Skeletal muscle tissue (tissue), 7 donors: ENCODE measurements around the gene IFI27L2.

GRCh38 chr14:92671121-92671931 lies 77.1 kb downstream of the LGMN start:
- PRO-cap, 3 experiments: no peak in any of the 3 experiments
- RAMPAGE, long total RNA: no peak
- RRBS, 2 experiments: no CpG with 5 or more reads among the region's 11 CpGs

DNA sequence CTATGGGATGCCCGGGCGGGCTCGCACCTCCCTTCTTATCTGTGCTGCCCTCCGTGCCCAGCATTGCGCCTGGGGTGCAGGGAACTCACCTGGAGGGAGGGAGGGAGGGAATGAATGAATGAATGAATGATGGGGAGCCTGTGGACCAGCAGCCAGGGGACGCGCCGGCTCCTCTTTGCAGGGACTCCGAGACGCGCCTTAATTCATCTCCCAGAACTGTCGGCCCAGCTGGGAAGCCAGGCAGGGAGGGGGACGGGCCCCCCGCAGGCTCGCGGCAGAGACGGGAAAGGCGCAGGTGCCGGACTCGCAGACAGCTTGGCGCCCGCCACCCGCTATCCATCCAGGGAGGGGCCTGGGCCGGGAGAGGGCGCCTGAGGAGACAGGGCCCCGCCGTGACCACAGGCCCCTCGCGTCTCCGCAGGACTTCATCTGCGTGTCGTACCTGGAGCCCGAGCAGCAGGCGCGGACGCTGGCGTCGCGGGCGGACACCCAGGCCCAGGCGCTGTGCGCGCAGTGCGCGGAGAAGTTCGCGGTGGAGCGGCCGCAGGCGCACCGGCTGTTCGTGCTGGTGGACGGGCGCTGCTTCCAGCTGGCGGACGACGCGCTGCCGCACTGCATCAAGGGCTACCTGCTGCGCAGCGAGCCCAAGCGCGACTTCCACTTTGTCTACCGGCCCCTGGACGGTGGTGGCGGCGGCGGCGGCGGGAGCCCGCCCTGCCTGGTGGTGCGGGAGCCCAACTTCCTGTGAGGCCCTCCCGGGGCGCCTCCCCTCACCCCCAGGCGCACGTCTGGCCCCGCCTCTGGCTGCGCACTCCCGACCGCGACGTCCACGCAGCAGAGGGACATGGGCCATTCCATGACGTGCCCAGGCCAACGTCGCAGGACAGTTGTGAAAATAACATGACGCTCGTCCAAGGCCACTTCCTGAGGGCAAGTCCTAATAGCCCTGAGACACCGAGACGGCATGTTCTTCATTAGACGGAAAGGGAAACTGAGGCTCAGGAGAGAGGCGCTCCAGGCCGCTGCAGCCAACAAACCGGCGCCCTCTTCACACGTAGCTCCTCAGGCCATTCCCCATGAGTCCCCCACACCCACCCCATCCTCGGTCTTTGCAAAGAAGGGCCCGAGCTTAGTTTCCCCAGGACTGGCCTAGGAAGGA lies 60.5 kb downstream of the LGMN start:
- PRO-cap, 3 experiments: no peak in any of the 3 experiments
- RAMPAGE, long total RNA: no peak
- RRBS, 2 experiments: 44 to 52% methylated on average over 17 to 34 of the region's 98 CpGs

DNA sequence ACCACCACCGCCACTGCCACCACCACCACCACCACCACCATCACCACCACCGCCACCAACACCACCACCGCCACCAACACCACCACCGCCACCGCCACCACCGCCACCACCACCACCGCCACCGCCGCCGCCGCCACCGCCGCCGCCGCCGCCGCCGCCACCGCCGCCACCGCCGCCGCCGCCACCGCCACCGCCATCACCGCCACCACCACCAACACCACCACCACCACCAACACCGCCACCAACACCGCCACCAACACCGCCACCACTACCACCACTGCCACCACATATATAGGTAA lies 29.3 kb downstream of the LGMN start:
- PRO-cap, 3 experiments: no peak in any of the 3 experiments
- RAMPAGE, long total RNA: no peak
- RRBS, 2 experiments: no CpG with 5 or more reads among the region's 30 CpGs

DNA sequence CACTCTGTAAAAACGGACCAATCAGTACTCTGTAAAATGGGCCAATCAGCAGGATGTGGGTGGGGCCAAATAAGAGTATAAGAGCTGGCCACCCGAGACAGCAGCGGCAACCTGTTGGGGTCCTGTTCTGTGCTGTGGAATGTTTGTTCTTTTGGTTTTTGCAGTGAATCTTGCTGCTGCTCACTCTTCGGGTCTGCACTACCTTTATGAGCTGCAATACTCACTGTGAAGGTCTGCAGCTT lies 1.8 kb upstream of the LGMN start:
- PRO-cap, 3 experiments: no peak in any of the 3 experiments
- RAMPAGE, long total RNA: no peak
- RRBS, 2 experiments: no CpG with 5 or more reads among the region's 4 CpGs

DNA sequence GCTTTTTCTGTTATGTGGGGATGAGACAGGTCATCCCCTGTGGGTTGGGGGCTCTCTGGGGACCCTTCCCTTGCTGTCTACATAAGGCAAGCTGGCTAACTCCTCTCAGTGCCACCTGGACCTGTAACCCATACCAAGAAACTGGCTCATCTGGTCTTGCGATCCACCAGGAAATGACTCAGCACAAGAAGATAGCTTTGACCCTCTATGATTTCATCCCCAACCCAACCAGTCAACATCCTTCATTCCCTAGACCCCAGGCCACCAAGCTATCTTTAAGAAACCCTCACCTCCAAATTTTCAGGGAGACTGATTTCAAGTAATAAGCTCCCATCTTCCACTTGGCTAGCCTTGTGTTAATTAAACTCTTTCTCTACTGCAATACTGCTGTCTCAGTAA lies 7.9 kb upstream of the GOLGA5 start:
- PRO-cap, 3 experiments: no peak in any of the 3 experiments
- RAMPAGE, long total RNA: no peak
- RRBS, 2 experiments: no CpG with 5 or more reads among the region's 1 CpG

GRCh38 chr14:92797313-92797793 lies 3.2 kb downstream of the GOLGA5 start:
- PRO-cap, 3 experiments: no peak in any of the 3 experiments
- RAMPAGE, long total RNA: no peak
- RRBS, 2 experiments: no CpG with 5 or more reads among the region's 5 CpGs

- PRO-cap, 3 experiments: no peak in any of the 3 experiments
- RAMPAGE, long total RNA: no peak
- RRBS, 2 experiments: no CpG with 5 or more reads among the region's 9 CpGs
Measured at GRCh38 chr14:93073229-93073777, 42.4 kb downstream of the ITPK1 start.

- PRO-cap, 3 experiments: no peak in any of the 3 experiments
- RAMPAGE, long total RNA: no peak
- RRBS, 2 experiments: 2 to 3% methylated on average over 11 of the region's 40 CpGs
Measured at GRCh38 chr14:93114675-93115066, 1.1 kb downstream of the ITPK1 start.

DNA sequence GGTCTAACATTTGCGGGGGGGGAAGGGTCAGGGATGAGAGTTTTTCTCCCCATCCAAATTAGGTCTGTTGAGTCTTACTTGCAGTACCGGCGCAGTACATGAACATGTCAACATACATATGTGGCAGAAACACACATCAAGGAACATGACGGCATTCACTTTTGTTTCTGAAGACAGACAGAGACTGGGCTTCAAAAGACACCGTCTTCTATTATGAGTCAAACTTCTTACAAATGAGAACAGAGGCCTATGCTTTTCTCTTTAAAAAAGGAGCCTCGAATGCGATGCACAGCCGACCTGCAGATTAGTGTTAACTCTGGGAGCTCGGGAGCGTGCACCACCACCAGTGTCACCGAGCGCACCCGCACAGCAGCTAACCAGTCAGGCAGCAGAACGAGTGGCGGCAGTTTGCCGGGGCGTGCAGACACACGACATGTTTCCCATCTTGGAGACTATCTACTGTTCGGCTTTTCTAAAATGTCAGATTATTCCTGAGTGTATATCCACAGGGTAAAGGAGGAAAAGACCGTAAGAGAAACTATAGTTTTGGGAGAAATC lies 32.9 kb downstream of the UBR7 start:
- PRO-cap, 3 experiments: no peak in any of the 3 experiments
- RAMPAGE, long total RNA: no peak
- RRBS, 2 experiments: no CpG with 5 or more reads among the region's 20 CpGs

DNA sequence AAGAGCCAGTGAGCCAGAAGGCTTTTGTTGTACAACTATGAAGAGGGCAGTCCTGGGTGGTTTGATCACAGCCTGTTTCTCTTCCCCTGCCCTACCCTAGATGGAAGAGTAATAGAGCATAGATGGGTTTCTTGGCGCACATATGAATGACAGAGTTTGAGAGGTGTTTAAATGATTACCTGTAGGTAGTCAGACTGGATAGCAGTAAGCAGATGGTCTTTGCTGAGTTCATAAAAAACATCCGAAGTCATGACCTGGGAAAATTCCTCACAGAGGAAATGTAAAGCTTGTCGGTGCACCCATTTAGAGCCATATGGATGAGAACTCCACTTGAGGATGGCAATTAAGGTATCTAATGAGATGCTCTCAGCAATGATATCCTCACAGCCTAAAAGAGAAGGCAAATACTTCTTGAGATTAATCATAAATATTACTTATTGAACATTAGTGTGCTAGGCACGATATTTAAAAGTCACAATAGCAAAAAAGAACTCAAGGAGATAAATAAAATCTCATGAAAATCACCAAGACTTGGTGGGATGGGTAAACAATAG lies 56.6 kb downstream of the UBR7 start:
- PRO-cap, 3 experiments: no peak in any of the 3 experiments
- RAMPAGE, long total RNA: no peak
- RRBS, 2 experiments: no CpG with 5 or more reads among the region's 4 CpGs

DNA sequence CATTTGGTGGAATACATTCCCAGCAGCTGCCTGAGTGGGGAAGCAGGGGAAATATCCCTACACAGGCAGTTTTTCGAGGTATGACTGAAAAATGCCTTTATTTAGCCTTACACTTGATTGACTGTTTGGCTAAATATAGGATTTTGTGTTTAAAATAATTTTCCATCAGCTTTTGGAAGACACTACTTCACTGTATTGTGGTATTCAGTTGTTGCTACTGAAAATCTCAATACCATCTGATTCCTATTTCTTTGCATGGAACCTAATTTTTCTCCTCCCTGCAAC lies 45.0 kb downstream of the BTBD7 start:
- PRO-cap, 3 experiments: no peak in any of the 3 experiments
- RAMPAGE, long total RNA: no peak
- RRBS, 2 experiments: no CpG with 5 or more reads among the region's 1 CpG

- PRO-cap, 3 experiments: no peak in any of the 3 experiments
- RAMPAGE, long total RNA: no peak
Measured at GRCh38 chr14:93480855-93481416, 50.2 kb downstream of the UNC79 start.

DNA sequence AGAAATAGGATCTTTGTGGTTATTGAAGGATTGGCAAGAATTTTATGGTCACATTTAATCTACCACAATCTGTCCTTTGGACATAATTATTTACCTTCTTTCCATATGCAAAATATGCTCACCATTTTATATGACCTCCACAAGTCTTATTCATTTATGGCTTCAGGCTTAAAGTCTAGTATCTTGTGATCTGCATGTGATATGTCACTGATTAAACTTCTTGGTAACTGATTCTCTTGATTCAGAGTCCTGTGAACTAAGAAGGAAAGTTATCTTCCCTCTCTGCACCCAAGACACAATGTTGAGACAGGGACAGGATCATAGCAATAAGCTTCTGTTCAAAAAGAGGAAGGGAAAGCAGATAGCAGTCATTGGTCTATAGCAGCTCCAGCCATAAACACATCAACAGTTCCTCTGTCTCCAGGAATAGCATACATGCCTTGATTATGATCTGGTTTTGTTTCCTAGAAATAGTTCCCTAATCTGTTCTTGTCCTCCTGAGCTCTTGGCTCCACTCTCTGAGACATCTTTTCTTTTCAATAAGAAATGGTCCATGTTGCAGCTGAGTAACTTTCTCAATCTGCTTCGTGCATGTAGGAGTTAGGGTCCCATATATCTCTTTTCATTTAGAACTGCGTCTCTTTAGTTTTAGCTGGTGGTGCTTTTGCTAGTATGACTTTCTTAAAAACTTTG lies 103.2 kb downstream of the UNC79 start:
- PRO-cap, 3 experiments: no peak in any of the 3 experiments
- RAMPAGE, long total RNA: no peak
- RRBS, 2 experiments: no CpG with 5 or more reads among the region's 2 CpGs

GRCh38 chr14:93693830-93694499 lies 94.3 kb downstream of the PRIMA1 start:
- PRO-cap, 3 experiments: no peak in any of the 3 experiments
- RAMPAGE, long total RNA: no peak
- RRBS, 2 experiments: no CpG with 5 or more reads among the region's 7 CpGs

- PRO-cap, 3 experiments: no peak in any of the 3 experiments
- RAMPAGE, long total RNA: no peak
- RRBS, 2 experiments: no CpG with 5 or more reads among the region's 3 CpGs
Measured at GRCh38 chr14:93702643-93703044, 85.6 kb downstream of the PRIMA1 start.

- PRO-cap, 3 experiments: no peak in any of the 3 experiments
- RAMPAGE, long total RNA: no peak
- RRBS, 2 experiments: no CpG with 5 or more reads among the region's 18 CpGs
Measured at GRCh38 chr14:93925994-93926571, 1.1 kb upstream of the FAM181A start.

DNA sequence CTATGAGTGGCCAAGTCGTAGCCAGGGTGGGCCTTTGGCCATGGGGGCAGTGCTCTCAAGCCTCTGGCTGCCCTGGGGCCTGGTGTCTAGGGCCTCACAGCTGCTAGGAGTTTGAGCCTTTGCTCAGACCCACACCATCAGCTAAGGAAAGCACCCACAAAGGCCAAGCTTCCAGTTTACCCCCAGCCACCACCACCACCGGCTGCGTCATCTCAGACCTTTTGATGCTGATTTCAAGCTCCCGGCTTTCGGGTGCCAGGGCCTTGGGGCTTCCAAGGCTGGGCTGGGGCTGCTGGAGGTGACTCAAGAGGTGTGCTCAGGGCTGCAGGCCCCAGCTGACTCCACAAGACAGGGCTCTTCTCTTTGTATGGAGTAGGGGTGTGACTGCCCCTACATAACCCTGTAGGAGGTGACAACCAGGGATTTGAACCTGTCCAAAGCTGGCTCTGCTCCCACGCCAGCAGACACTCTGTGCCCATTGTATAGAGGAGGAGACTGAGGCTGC lies 3.6 kb downstream of the ASB2 start:
- PRO-cap, 3 experiments: peak in 1 of 3 experiments; most common plus-strand start position 126 of the sequence (in 1)
- RAMPAGE, long total RNA: no peak
- RRBS, 2 experiments: no CpG with 5 or more reads among the region's 6 CpGs

- PRO-cap, 3 experiments: peak in 2 of 3 experiments; most common plus-strand start chr14:93995706 (in 2); most common minus-strand start chr14:93994940 (in 1)
- RAMPAGE, long total RNA: no peak
- RRBS, 2 experiments: 18% methylated on average over 3 of the region's 17 CpGs; no CpG with 5 or more reads in 1 of the 2 experiments
Measured at GRCh38 chr14:93994783-93995793, 2.0 kb upstream of the CCDC197 start.

DNA sequence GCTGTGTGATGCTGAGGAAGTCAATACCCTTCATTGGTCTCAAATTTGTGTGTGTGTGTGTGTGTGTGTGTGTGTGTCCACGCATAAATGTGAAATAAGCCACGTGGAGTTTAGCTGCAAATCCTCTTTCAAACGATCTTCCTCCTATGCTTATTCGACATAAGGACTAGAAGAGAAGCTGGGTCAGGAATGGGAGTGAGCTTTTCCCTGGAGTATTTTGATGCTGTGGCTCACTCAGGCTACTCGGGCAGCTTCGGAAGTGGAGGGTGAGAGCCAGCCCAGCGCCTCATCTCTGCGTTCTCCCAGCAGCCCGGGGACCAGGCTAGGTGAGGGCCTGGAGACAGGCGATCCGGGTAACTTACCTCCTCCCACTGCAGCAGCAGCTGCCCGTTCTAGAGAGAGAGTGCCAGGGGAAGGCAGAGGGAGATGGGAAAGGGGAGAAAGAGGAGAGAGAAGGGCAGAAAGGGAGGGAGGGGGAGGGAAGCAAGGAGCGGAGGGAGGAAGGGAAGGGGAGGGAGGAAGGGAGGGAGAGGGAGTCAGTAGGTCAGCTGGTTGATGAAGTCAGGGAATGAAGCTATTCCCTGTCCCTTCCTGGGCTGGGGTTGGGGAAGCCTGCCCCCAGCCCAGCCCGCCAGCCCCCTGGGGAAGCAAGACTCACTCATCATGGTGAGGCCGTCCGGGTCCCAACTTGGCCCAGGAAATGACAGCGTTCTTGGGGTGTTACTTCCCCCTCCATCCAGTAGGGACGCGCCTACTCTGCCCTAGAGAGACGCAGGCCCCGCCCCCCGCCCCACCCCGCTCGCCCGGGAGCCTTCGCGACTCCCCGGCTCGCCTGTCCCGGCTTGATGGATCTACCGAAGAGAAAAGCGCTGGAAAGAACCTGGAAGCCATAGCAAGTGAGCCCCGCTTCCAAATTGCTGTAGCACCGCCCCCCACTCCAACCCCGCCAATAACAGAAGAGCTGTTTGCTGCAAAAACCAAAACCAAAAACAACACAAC lies at the start of gene IFI27L2:
Gene IFI27L2, minus strand, starts transcription at position 705 of the 999 bp plus-strand sequence.
- PRO-cap, 3 experiments: peak in 1 of 3 experiments; most common plus-strand start position 857 of the sequence (in 1); most common minus-strand start position 690 of the sequence (in 1)
- RAMPAGE, long total RNA: start-site peak on the minus strand centred at position 697 of the sequence, 24 bp wide, 246 and 25 reads in 2 replicates
- RRBS, 2 experiments: 2 to 5% methylated on average over 4 to 9 of the region's 35 CpGs

- PRO-cap, 3 experiments: no peak in any of the 3 experiments
- RAMPAGE, long total RNA: no peak
- RRBS, 2 experiments: no CpG with 5 or more reads among the region's 14 CpGs
Measured at GRCh38 chr14:94380534-94381398, 7.6 kb downstream of the SERPINA1 start.